ENCODE data around the genes BLOC1S5 and SLC35B3.

GRCh38 chr6:7346873-7348143, 34.3 kb upstream of the SSR1 start:
- PRO-cap, result no peak

DNA sequence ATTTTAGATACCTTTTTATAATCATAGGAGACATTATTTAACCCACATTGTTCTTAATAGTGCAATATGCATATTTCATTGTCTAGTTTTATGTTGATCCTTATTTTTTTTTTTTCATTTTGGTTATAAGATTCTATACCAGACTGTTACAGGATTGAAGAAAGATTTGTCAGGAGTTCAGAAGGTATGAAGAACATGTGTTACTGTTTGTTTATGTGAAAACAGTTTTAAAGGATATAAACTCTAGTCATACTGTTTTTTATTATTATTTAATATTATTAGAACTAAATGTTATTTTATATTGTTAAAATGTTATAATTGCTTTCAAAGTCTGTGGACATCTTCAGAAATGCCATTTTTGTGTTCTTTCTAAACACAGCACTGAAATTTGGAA, 23.1 kb downstream of the RIOK1 start:
- PRO-cap, result no peak

GRCh38 chr6:7532818-7533248, 8.6 kb upstream of the DSP start:
- PRO-cap, result no peak

DNA sequence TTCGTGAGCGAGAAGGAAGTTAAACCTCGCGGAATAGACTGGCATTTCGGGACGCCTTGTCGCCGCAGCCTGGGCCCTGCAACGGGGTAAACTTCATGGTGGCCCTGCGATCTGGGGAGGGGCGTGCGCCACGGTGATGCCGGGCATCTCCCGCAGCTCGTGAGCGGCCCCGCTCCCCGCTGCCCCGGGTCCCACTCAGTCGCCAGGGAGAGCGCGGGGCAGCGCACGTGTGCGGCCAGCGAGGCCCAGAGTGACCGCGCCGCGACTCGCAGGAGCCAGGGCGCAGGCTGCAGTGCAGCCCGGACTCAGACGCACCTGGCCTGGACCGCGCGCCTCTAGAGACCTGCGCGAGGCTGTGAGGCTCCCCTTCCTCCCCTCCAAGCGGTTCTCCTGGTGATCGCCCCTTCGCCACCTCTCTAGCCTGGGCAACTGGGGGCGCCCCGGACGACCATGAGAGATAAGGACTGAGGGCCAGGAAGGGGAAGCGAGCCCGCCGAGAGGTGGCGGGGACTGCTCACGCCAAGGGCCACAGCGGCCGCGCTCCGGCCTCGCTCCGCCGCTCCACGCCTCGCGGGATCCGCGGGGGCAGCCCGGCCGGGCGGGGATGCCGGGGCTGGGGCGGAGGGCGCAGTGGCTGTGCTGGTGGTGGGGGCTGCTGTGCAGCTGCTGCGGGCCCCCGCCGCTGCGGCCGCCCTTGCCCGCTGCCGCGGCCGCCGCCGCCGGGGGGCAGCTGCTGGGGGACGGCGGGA, 627 bp downstream of the BMP6 start:
- PRO-cap, result no peak

GRCh38 chr6:7727662-7727924, 1.7 kb downstream of the BMP6 start:
- PRO-cap, result unidirectional peak, plus-strand start at chr6:7727841

- PRO-cap, result bidirectional peak, plus-strand start at chr6:8064578, minus-strand start at chr6:8064386
These were observed at the start of gene BLOC1S5 for GRCh38 chr6:8063660-8064856. Gene BLOC1S5 (minus strand): TSS chr6:8064389.

GRCh38 chr6:8434582-8435730, at the start of gene SLC35B3:
Gene SLC35B3 (minus strand): TSS chr6:8435545.
- PRO-cap, result unidirectional peak, plus-strand start at chr6:8434907; bidirectional peak, plus-strand start at chr6:8435118, minus-strand start at chr6:8435128; bidirectional peak, plus-strand start at chr6:8435231, minus-strand start at chr6:8435258; bidirectional peak, plus-strand start at chr6:8435669, minus-strand start at chr6:8435543

DNA sequence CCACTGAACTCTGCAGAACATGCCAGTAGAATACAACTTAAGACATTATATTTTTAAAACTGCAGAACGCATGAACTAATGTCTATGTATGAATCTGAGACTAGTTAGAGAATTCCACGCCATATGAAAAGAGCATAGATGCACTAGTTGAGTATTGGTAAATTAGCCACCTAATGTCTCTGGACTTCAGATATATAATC, 654.4 kb downstream of the TFAP2A start:
- PRO-cap, result no peak

- PRO-cap, result no peak
These were observed 273.7 kb downstream of the TFAP2A start for GRCh38 chr6:10141199-10141466.

GRCh38 chr6:10347724-10348312, 67.1 kb downstream of the TFAP2A start:
- PRO-cap, result no peak

DNA sequence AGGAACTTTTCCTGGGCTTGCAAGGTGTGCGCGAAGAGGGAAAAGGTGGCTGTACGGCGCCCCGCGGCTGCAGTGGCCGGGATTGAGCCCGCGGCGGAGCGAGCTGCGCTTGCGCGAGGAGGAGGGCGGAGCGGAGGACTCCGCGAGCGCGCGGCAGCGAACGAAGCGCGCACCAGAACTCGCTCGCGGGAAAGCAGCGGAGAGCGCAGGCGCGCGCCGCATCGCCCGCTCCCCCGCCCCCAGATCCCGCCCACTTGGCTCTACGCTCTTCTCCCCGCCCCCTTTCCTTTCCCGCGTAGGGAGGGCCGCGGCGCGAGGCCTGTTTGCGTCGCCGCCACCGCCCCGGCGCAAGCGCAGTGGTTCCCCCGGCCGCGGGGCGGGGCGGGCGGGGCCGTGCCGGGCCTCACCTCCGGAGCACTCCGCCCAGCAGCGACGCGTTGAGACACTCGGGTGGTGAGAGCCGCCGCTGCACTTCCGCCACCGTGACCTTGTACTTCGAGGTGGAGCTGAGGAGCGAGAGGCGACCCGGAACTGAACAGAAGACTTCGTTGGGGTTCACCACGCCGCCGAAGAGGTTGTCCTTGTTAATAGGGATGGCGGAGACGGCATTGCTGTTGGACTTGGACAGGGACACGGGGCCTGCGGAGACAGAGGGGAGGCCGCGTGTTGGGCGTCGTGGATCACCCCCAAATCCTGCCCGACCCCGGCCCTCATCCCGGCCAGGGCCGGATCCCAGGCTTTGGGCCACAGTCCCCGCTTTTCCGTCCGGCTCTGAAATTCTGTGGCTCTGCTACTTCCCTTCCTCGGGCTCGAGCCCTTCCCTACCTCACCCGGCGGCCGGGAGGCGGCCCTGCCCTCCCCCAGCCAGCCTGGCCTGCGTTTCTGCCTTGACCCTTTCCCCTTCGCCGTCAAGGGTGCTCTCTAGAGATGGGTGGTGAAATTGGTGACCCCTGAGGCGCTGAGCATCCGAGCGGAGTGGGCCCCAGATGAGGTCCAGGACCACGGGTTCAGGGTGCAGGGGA, 10.5 kb downstream of the TFAP2A start:
- PRO-cap, result bidirectional peak, plus-strand start at position 445 of the sequence, minus-strand start at position 84 of the sequence; unidirectional peak, minus-strand start at position 773 of the sequence

GRCh38 chr6:10411913-10412742, 2.7 kb downstream of the TFAP2A start:
- PRO-cap, result no peak

GRCh38 chr6:10434545-10435216, 19.8 kb upstream of the TFAP2A start:
- PRO-cap, result no peak

DNA sequence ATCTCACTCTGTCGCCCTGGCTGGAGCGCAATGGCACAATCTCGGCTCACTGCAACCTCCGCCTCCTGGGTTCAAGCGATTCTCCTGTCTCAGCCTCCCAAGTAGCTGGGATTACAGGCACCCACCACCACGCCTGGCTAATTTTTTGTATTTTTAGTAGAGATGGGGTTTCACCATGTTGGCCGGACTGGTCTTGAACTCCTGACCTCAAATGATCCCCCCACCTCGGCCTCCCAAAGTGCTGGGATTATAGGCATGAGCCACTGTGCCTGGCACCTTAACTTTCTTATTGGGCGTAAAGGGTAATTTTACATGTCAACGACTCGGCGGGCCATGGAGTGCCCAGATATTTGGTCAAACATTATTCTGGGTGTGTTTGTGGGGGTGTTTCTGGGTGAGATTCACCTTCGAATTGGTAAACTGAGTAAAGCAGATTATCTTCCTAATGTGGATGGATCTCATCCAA, 35.3 kb upstream of the GCNT2 start:
- PRO-cap, result no peak

DNA sequence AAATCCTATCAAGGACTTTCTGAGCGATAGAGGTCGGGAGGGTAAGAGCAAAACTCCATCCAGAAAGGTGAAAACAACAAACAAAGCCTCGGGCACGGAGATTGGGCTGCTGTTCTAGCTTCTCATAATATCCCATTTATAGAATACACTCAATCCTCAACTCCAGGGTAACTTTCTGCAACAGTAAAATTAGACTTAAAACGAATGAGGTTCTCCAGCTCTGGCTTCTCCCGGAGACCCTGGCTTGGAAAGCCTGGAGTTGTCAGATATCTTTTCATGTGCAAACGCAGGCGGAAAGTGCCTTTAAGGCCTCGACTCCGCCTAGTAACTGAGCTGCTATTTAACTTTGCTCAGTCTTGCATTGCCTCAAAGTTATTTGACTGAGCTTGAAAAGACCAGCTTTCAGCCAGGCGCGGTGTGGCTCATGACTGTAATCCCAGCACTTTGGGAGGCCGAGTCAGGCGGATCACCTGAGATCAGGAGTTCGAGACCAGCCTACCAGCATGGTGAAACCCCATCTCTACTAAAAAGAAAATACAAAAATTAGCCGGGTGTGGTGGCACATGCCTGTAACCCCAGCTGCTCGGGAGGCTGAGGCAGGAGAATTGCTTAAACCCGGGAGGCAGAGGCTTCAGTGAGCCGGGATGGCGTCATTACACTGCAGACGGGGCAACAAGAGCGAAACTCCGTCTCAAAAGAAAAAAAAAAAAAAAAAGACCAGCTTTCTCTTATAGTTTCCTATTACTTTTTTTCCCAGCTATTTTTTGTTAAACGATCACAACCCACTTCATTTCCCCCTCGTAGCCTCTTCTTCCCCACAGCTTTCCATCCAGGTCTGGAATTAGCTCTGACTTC, 1.8 kb downstream of the GCNT2 start:
- PRO-cap, result no peak

DNA sequence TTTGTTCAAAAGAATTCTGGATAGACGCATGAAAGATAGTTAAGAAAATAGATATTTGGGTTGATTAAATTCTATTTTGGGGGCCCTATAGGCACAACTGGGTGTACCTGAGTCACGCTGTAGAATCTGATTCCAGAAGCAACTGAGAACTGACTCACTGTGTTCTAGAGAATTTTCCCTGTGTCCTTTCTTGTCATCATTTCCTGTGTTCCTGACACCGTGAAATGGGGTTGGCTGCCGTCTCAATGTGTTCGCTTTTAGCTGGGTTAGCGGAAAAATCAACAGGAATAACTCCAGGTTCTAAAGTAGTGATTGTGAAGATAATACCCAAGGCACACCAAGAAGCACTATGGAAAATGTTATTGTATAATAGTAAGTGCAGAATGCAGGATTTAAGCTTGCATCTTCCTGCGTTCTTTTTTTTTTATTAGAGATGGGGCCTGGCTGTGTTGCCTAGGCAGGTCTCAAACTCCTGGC, 5.0 kb downstream of the GCNT2 start:
- PRO-cap, result bidirectional peak, plus-strand start at position 284 of the sequence, minus-strand start at position 128 of the sequence

DNA sequence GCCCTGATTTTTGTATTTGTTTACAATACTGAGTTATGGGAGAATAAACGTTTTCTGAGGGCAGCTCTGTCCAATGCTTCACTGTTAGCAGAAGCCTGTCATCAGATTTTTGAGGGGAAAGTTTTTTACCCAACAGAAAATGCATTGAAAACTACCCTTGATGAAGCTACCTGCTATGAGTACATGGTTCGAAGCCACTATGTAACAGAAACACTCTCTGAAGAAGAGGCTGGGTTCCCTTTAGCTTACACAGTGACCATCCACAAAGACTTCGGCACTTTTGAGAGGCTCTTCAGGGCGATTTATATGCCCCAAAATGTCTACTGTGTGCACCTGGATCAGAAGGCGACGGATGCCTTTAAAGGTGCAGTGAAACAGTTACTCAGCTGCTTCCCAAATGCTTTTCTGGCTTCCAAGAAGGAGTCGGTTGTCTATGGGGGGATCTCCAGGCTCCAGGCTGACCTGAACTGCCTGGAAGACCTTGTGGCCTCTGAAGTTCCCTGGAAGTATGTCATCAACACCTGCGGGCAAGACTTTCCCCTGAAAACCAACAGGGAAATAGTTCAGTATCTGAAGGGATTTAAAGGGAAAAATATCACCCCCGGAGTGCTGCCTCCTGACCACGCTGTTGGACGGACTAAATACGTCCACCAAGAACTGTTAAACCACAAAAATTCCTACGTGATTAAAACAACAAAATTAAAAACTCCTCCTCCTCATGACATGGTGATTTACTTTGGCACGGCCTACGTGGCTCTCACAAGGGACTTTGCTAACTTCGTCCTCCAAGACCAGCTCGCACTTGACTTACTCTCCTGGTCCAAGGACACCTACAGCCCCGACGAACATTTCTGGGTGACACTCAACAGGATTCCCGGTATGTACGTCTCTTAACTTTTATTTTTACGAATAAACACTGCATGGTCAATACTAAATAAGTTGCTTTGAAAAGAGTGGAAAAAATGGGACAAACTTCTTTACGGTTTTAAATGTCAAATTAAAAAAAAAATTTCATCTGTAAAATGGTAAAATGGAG, 8.1 kb downstream of the GCNT2 start:
- PRO-cap, result no peak

DNA sequence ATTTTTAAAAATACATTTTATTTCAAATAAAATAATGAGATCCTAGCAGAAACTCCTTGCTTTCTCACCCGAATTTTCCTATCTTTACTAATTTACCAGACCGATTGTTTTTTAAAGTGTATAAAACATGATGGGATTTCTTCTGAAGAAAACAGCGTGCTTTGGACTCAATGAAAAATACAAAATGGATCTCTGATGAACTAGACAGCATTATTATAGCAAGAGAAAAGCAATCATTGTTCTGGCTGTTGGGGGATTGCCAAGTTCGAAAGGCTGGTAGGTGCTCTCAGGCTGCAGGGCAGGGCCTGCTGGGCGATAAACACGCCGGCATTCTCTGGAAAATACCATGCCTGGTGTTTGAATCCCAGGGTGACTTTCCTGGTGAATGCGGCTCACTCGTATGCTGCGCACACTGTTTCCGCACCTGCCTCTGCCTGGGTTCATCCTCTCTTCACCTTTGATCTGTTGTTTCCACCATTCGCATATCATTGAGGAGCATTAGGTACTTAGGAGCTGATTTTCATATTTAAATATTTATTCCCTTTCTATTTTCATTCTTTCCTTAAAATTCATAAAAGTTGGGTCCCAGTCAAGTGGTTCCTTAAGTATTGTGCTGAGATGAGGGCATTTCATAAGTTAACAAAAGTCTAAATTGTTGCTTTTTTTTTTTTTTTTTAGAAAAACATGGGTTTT, 37.4 kb downstream of the GCNT2 start:
- PRO-cap, result bidirectional peak, plus-strand start at position 408 of the sequence, minus-strand start at position 343 of the sequence

- PRO-cap, result no peak
These were observed 607 bp downstream of the PAK1IP1 start for GRCh38 chr6:10695406-10695751.

- PRO-cap, result no peak
These were observed 23.2 kb downstream of the TMEM14B start for GRCh38 chr6:10770801-10771261.